NCI-H460 (cell line): Measurements from ENCODE around the gene EIF3A.

DNA sequence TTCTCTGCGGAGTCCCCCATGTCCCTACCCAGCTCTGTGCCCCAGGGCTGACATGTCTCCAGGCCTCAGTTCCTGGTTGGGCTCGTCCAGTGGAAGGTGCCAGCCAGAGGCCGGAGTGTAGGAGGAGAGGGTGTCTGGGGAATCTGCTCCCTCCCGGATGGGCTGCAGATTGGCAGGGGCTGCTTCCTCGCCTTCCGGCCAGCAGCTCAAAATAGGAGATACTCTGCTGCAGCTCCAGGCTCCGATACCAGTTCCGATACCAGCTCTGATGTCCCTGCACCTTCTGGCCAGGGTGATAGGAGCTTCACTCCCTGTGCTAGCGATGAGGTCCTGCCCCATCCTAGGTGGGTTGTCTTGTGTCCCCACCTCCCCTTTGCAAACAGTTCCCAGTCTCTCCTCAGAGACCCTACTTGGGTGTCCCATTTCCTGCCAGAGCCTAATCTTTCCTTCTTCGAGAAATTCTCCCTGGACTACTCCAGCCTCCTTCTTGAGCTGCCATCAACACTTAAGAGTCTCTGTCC lies 62.8 kb upstream of the NANOS1 start:
RAMPAGE:
- cytosol, long total RNA, result no peak
- long total RNA, result no peak
- nucleus, long total RNA, result no peak

DNA sequence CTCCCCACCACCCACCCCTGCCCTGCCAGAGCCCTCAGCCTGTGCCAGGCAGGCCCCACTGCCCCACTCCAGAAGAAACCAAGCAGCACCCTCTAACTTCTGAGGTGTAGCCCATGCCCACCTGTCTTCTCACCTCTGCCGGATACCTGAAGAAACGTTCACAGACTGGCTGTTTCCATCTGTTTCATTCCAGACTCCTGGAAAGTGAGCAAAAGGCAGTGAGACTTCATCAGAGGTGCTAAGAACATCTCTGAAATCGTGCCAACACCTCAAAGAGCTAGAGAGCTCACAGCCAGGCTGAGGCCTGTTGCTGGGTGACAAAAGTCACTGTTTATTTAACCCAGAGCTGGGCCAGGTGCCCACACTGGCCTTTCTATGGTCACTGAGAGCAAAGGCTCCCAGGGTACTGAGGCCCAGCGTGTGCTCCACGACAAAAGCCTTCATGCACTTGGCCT lies 3.8 kb upstream of the NANOS1 start:
RAMPAGE:
- cytosol, long total RNA, result no peak
- long total RNA, result no peak
- nucleus, long total RNA, result no peak

DNA sequence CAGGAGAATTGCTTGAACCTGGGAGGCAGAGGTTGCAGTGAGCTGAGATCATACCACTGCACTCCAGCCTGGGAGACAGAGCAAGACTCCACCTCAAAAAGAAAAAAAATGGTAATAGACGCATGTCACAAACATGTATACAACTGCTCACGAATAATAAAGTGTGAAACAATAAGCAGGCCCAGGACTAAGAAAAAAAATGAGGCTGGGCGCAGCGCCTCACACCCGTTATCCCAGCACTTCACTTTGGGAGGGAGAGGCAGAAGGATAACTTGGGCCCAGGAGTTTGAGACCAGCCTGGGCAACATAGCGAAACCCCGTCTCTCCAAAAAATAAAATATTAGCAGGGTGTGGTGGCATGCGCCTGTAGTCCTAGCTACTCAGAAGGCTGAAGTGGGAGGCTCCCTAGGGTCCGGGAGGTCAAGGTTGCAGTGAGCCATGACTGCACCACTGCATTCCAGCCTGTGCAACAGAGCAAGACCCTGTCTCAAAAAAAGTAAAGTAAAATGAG lies 11.6 kb downstream of the NANOS1 start:
RAMPAGE:
- cytosol, long total RNA, result no peak
- long total RNA, result no peak
- nucleus, long total RNA, result no peak

DNA sequence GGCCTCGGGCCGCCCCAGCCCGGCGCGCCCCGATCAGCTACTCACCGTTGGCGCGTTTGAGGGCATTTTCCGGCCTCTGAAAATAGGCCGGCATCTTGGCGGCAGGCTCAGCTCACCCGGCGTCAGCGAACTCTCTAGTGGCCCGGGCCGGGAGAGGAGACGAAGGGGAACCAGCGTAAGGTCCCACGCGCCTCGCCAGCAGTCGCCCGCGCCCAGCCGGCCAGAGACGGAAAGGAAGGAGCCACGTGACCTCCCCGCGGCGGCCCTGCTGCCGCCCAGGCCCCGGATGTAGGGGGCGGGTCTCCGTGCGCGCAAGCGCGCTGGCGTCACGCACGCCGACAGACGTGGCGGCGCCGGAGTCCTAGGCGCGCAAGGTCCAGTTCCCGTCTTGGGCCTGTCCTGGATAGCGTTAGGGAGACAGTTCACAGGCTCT lies at the start of gene EIF3A:
TSS of gene EIF3A (minus strand) at position 235 of the 433 bp plus-strand sequence.
RAMPAGE:
- cytosol, long total RNA, result start-site peak on the minus strand centred at position 241 of the sequence, 88 bp wide, 1,360 and 1,626 reads in 2 replicates; start-site peak on the plus strand centred at position 365 of the sequence, 54 bp wide, 8 and 12 reads in 2 replicates
- long total RNA, result start-site peak on the minus strand centred at position 252 of the sequence, 107 bp wide, 857 and 935 reads in 2 replicates
- nucleus, long total RNA, result start-site peak on the minus strand centred at position 231 of the sequence, 62 bp wide, 1,868 and 196 reads in 2 replicates

GRCh38 chr10:119164684-119165023 lies 860 bp downstream of the SFXN4 start:
RAMPAGE:
- cytosol, long total RNA, result no peak
- long total RNA, result no peak
- nucleus, long total RNA, result no peak

DNA sequence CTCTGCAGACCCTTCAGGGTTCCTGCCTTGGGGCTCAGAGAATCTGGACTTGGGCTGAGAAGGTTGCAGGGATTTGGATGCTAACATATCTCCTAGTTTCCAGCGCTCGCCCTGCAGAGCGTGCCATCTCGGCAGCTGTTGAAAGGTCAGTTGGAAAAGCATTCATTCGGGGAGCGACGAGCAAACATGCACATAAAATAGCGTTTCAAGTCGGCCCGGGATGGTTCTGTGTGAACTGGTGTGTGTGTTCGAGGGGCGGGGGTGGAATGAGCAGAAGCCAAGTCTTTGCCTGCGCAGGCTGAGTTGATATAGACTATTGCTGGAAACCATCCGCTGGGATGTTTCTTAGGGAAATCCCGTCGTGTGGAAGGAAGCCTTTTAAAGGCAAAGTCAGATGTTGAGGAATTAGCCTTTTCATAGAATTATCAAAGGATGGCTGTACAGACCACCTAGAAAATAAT lies 772 bp downstream of the GRK5 start:
RAMPAGE:
- cytosol, long total RNA, result no peak
- long total RNA, result no peak
- nucleus, long total RNA, result no peak

DNA sequence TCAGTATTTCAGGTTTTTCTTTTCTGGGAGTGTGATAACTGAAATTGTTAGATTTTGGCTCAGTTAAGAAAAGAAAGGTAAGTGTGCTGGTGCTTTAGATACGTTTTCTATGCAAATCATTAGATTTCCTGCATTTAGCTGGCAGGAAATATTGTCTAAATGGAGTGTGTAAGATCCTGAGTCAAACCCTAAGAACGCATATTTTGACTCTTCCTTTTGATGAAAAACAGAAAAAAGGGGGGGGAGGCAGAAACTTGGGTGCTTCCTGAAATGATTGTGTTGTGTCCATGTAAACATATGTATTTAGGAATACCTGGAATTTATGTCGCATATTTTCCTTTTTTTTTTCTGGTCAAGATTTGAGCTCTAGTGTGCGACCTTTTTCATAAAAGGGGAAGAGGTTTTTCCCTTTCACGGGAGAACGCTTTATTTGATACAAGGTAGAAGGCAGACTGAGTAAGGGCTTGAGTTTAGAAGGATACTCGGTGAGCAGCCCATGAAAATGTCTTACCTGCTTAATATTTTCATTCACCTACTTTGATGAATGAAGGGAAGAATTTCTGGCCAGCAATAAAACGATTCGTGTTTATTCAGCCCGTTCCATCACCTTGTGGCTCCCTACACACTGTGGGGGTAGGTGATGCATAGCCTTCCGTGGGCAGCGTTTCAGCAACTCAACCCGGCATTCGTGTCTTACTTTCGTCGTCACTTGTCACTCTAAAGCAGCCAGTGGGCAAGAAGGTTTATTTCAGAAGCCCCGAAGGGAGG lies 1.4 kb downstream of the GRK5 start:
RAMPAGE:
- cytosol, long total RNA, result no peak
- long total RNA, result no peak
- nucleus, long total RNA, result no peak

GRCh38 chr10:119283260-119284386 lies 76.3 kb downstream of the GRK5 start:
RAMPAGE:
- cytosol, long total RNA, result no peak
- long total RNA, result no peak
- nucleus, long total RNA, result no peak

RAMPAGE:
- cytosol, long total RNA, result no peak
- long total RNA, result no peak
- nucleus, long total RNA, result no peak
Measured at GRCh38 chr10:119289162-119289598, 81.8 kb downstream of the GRK5 start.

GRCh38 chr10:119318586-119319300 lies 111.4 kb downstream of the GRK5 start:
RAMPAGE:
- cytosol, long total RNA, result no peak
- long total RNA, result no peak
- nucleus, long total RNA, result no peak

RAMPAGE:
- cytosol, long total RNA, result no peak
- long total RNA, result no peak
- nucleus, long total RNA, result no peak
Measured at GRCh38 chr10:119328292-119328922, 121.0 kb downstream of the GRK5 start.

DNA sequence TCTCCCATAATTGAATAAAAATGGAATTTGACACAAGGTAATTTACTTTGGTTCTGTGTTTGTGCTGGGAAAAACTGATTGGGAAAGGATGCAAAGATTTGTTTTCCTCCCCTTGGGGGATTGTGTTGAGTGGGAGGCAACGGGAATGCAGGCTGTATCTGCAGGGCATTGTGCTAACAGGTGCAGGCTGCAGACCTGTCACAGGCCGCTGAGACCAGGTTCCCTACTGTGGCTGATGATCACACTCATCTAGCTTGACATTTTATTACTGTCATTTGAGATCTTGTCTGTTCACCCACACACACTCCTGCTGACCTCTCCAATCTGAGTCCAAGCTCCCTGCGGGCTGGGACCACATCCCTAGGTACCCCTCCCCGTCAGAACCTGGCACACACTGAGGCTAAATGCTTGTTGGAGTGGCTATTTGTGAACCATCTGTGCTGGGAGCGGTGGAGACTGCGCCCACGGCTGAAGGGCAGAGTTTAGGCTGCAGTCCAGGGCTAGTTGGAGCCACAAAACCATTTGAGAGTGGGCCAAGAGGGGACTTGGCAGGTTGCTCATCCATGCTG lies 164.6 kb downstream of the RGS10 start:
RAMPAGE:
- cytosol, long total RNA, result no peak
- long total RNA, result no peak
- nucleus, long total RNA, result no peak

DNA sequence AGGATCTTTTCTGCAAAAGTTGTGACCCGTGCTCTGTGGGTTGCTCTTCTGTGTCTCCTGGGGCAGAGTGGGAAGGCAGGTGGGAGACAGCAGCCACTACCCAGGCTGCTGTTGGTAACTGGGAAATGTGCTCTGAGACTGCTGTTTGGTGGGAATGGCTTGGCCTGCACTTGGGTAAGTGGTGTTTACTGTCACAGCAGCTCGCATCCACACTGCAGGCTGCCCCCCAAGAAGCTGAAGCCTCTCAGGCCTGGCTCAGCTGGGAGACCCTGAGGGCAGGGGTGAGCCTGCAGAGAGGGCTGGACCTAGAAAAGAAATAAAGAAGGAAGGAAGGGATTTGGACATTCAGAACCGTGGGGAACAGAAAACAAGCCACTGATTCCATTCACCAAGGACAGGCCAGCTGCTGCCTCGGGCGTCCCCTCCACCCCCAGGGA lies 121.0 kb downstream of the RGS10 start:
RAMPAGE:
- cytosol, long total RNA, result no peak
- long total RNA, result no peak
- nucleus, long total RNA, result no peak

GRCh38 chr10:119449991-119450587 lies 92.4 kb downstream of the RGS10 start:
RAMPAGE:
- cytosol, long total RNA, result no peak
- long total RNA, result no peak
- nucleus, long total RNA, result no peak

RAMPAGE:
- cytosol, long total RNA, result no peak
- long total RNA, result no peak
- nucleus, long total RNA, result no peak
Measured at GRCh38 chr10:119581734-119582304, 14.9 kb downstream of the TIAL1 start.

GRCh38 chr10:119596058-119596335 lies 767 bp downstream of the TIAL1 start:
RAMPAGE:
- cytosol, long total RNA, result no peak
- long total RNA, result no peak
- nucleus, long total RNA, result no peak

RAMPAGE:
- cytosol, long total RNA, result no peak
- long total RNA, result no peak
- nucleus, long total RNA, result no peak
Measured at GRCh38 chr10:119737846-119738193, 12.0 kb downstream of the INPP5F start.

DNA sequence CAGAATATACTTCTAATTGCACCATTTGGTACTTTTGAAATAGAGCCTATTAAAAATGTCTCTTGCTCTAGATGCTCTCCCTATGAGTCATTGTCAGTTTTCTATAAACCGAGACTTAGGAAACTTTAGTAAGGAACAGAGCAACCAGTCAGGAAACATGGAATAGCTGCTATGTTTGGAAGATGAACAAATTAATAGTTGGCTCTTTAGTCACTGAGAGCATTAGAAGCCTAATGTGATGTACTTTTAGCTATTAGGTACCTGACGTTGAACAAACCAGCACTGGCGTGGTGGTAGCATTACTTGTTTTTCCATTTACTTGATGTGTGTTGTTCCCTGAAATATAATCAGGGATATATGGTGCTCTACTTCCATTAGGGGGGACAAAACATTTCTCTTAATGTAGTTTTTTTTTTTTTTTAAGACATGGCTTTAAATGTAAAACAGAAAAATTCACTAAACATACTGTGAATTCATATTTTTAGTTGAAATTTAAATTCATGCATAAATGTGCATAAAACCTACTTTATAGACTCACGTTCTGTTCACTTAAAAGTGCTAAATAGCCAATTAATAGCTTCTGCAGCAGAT lies 35.4 kb downstream of the INPP5F start:
RAMPAGE:
- cytosol, long total RNA, result no peak
- long total RNA, result no peak
- nucleus, long total RNA, result no peak

DNA sequence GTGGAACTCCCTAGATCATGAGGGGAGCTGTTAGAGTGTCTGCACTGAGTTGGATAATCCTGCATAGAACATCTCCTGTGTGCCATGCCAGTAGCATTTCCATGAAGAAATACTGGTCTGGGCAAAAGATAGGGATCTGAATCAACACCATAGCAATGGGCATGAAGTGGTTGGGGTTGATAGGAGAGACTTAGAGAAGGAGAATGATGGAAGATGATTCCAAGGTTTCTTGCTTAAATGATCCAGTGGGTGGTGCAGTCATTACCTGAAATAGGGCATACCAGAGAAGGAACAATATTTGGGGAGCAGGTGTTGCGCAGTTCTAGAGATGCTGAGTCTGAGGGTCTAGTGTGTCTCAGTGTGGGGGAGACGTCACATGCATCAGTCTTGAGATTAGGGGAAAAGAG lies 62.0 kb downstream of the INPP5F start:
RAMPAGE:
- cytosol, long total RNA, result no peak
- long total RNA, result no peak
- nucleus, long total RNA, result no peak

DNA sequence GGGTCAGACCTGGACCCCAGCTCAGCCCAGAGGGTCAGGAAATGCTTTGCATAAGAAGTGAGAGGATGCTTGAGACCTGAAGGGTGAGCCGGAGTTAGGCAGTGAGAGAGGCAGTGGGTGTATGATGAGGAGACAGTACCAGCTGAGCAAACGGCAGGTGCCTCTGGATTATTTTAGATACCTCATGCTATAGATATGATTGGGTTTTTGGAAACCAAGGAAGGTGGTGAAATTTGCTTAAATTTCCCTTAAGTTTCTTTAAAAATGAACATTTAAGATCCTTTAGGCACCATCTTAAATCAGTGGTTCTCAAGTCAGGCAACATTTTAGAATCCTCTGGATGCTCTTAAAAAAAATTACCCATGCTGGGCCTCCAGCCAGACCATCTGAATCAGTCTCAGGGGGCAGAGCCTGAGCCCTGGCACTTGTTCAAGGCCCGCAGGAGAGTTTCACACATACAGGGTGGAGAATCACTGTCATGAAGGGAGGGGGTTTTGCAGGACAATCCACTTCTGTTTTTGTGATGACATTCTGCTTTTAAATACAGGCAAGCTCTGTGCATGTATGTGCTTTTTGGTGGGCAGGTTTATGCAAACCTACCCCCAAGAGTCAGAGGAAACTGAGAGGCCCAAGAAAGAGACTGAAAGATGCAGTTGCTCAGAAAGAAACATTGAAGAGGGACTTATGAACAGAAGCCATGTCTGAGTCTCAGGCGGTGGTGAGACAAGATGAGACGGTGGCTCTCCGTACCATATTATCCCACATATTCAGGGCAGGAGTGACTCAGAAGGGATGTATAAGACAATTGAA lies 268.5 kb downstream of the SEC23IP start:
RAMPAGE:
- cytosol, long total RNA, result no peak
- long total RNA, result no peak
- nucleus, long total RNA, result no peak